Bronchial epithelial cell (primary cell): ENCODE measurements around a stretch of chr13.

DNA sequence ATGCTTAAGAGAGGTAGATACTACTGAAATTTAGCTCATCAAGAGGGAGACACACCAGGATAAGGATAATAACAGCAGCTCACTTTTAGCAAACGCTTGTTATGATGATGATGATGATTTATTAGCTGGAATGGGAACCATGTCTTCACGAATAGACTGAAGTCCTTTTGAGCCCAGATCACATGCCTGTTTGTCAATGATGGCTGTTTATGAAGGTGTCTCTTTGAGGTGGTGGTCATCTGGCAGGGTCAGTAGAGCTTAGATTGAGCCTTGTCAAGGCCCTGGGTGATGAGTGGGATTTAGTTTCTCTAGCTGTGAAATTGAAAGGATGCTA lies 3.0 kb downstream of the RGCC start:
- RRBS, 2 experiments = no CpG with 5 or more reads among the region's 2 CpGs

DNA sequence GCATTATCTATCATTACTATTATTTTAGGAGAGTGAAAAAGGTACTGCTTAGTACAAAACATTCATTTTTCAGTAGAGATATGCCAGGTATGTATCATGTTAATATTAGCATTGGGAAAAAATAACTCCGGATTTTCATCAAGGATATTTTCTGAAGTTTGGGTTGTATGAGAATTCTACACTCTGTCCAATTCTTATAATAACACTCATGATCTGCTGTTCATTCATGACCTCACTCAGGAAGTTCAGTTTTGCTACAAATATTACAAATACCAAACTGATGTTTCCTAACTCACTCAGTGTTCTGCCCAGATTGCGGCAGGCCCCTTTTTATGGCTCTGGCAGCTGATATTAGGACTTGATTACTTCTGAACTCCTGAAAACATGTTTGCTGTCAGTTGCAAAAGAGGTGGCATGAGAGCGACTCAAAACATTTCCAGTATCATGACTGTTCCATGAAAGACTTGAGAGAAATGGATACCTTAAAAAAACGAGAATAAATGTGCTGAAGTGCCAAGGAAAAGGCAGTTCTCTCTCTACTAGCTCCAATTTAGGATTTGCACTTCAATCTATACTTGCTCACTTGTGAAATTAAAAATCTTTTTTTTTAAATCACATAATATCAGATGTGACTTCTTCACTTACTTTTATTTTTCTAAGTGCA lies 188.0 kb downstream of the RGCC start:
- RRBS, 2 experiments = no CpG with 5 or more reads among the region's 4 CpGs

- RRBS, 2 experiments = no CpG with 5 or more reads among the region's 2 CpGs
Measured at GRCh38 chr13:41650063-41650590, 192.8 kb downstream of the RGCC start.

DNA sequence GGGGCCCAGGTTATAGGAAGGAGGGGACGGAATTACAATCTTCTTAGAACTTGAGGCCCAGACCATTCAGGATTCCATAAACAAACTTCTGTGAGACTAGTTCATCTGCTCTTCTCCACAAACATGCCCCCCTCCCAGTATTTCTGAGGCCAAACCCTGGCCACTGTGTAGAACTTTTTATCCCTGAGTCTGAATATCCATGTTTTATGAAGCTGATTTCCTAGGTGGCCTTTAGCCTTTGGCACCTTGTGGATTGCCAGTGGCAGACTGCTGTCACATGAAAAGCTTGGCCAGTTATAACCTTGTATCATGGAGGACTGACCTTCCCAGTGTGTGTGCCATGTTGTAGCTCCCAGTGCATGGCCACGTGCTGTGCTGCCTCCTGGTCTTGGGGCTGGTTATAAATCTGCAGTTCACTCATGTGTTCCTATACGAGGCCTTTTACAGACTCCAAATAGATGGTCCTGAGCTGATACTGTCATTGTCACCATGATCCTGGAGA lies 91.6 kb downstream of the DGKH start:
- RRBS, 2 experiments = no CpG with 5 or more reads among the region's 3 CpGs

- RRBS, 2 experiments = no CpG with 5 or more reads among the region's 4 CpGs
Measured at GRCh38 chr13:42354951-42355504, 83.1 kb downstream of the AKAP11 start.

DNA sequence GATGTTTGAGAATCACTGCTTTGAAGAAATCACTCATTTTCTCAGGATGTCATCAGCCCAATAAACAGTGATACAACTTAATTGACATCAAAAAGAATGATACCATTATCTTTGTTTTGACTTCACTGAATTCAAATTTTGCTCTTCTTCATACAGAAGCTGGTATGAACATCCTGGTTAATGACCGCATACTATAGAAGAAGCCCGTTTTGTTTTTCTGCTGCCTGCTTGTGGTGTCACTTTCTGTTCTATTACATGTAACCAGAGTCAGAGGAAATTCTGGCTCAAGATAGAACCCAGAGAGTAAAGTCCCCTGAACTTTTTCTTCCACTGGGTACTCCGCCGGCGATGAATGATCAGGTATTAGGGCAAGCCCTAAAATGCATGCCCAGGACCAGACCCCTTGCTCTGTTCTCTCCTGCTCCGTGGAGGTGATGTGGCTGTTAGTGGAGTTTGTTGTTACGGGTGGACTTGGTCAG lies 134.4 kb downstream of the AKAP11 start:
- RRBS, 2 experiments = no CpG with 5 or more reads among the region's 7 CpGs

DNA sequence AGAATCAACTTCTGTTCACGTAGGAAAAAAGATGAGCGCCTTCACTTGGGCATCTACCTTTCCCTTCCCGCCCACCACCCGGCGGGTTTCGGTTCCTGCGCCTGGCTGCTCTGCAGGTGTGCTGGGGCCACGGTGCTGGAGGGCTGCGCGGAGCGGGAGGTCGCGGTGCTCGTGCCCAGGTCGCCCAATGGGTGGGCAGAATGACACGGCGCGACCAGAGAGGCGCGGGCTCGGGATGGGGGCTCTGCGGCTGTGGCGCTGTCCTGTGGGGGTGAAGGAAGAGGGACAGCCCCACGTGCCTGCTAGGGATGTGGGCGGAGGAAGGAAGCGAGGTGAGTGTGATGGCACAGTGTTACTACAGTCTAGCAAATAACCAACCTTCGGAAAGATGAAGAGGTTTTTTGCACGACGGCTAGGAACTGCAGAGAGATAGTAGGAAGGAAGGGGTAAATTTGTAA lies 966 bp downstream of the TNFSF11 start:
- RRBS, 2 experiments = no CpG with 5 or more reads among the region's 29 CpGs

- RRBS, 2 experiments = no CpG with 5 or more reads among the region's 4 CpGs
Measured at GRCh38 chr13:43057424-43058055, 34.2 kb downstream of the DNAJC15 start.

DNA sequence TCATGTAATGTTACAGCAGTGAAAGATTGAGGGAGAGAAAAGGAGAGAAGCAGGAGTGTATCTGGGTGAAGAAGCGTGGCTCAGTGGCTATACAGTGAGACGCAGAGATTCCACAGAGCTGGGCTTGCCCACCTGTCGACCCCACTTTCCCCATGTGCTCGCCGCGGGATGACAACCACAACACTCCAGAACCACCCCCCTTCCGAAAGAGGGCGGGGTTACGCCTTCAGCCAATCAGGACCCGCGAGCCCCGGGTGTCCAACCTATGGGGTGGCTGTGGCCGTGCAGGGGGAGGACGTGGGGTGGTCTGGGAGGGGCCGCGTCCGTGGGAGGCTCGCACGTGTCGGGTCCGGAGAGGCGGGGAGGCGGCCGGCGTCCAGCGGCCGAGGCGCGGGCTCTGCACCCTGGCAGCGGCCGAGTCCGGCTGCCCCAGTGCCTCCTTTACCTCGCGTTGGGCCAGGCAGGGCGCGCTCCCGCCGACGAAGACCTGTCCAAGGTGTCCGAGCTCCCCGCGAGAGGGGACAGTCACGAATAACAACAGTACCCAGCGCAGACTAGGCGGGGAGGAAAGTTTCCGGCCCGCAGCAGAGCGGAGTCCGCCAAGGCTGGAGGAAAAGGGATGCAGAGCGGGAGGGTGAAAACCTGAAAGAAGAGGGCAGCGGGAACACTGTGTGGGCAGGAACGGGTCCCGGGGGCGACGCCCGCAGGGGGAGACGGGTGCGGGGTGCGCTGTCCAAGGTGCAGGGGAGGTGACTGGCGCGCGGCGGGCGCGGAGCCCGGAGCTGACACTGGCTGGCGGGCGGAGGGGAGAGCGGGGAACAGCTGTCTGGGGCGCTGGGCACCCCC lies 985 bp downstream of the ENOX1 start:
- RRBS, 2 experiments = 1 to 2% methylated on average over 35 to 39 of the region's 70 CpGs

- RRBS, 2 experiments = no CpG with 5 or more reads among the region's 5 CpGs
Measured at GRCh38 chr13:44104969-44105473, 56.0 kb downstream of the SMIM2 start.

GRCh38 chr13:44128424-44128978 lies 32.6 kb downstream of the SMIM2 start:
- RRBS, 2 experiments = no CpG with 5 or more reads among the region's 9 CpGs

GRCh38 chr13:44222002-44222308 lies 60.9 kb upstream of the SMIM2 start:
- RRBS, 2 experiments = no CpG with 5 or more reads among the region's 1 CpG

- RRBS, 2 experiments = 24 to 53% methylated on average over 4 to 7 of the region's 20 CpGs
Measured at GRCh38 chr13:44263935-44264853, 103.1 kb upstream of the SMIM2 start.

- RRBS, 2 experiments = no CpG with 5 or more reads among the region's 4 CpGs
Measured at GRCh38 chr13:44313441-44314166, 60.0 kb upstream of the SERP2 start.

DNA sequence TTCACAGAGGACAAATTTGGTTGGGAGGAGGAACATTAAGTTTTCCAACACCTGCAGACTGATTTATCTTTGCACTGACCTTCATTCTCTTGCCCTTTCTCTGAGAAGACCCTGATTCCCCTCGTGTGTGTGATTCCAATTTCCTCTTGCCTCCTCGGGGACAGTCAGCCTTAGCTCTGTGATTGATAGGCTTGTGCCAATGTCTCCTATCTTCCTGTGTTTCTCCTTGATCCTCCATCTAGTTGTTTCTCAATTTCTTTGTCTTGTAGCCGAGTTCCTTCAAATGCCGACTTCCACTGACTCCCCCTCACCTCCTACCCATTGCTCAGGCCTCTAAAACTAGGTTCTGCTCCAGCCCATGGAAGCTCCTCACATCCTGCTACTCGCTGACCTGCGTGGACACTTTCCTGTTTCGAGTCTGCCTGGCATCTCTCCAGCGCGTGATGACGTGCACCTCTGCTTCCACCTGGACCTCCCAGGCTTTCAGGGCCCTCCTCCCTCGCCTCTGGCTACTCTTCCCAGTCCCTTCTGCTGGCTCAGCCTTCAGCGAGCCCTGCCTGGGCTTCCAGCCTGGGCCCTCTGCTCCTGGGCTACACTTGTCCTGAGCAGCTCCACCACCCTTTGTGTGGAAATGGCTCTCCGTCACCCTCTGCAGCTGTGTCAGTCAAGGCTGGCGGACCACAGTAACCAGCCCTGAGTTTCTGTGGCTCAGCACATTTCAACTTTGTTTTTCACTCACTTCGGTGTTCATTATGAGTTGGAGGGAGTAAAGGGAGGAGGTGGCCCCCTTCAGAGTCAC lies 49.1 kb downstream of the SERP2 start:
- RRBS, 2 experiments = no CpG with 5 or more reads among the region's 15 CpGs

- RRBS, 2 experiments = 1% methylated on average over 22 of the region's 57 CpGs
Measured at GRCh38 chr13:44434913-44436039, 61.7 kb downstream of the SERP2 start.

DNA sequence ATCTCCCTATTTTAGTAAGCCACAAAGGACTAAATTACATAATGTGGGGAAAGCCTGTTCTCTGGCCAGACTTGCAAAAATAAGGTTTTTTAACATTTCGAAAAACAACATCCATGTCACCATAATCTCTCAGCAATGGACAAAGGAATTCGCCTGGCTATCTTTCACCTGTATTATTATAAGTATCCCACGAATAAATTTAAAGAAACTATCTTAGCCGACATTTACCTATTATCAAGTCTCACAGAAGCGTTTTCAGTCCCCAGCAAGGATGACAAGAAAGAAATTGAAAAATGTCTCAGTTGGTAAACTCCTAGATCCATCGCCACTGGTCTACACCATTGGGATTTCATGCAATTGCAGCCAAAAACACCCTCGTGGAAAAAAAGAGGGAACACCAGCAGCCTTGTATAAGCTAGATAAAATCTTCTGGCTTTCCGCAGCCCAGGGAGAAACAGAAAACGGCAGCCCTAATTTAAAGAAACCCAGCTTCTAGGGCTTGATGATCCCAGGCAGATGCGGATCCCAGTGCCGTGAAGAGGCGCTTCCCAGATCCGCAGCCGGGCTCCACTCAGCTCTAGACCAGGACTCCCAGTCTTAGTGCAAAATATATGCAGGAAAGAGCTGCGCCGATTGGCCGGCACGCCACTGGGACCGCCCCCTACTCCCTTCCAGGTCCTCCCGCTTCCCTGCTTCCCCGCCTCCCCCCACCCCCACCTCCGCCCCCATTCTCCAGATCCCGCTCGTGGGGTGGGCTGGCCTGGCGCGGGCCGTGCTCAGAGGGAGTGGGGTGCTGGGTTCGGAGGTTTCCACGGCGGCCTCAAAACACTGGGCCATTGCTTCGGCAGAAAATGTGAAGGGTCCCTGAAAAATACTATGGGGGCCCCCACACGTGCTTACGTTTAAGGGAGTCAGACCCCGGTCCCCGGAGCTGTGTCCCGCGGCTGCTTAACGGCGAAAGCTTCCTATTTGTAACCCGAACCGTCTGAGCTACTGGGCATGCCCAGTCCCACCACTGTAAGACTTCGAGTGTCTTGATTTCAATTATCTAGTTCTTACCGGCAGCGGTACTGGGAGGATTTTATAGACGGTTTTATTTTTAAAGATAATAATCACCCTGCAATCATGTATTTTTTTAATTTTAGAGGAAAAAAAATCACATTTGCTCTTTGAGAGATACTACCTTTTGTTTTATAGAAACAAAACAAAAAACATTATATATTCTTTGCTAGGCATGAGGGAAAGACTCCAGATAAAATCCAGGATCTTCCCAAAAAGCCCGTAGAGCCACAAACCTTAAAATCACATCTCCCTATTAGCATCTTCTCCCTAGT lies 63.1 kb downstream of the SERP2 start:
- RRBS, 2 experiments = 1 to 2% methylated on average over 4 of the region's 46 CpGs

DNA sequence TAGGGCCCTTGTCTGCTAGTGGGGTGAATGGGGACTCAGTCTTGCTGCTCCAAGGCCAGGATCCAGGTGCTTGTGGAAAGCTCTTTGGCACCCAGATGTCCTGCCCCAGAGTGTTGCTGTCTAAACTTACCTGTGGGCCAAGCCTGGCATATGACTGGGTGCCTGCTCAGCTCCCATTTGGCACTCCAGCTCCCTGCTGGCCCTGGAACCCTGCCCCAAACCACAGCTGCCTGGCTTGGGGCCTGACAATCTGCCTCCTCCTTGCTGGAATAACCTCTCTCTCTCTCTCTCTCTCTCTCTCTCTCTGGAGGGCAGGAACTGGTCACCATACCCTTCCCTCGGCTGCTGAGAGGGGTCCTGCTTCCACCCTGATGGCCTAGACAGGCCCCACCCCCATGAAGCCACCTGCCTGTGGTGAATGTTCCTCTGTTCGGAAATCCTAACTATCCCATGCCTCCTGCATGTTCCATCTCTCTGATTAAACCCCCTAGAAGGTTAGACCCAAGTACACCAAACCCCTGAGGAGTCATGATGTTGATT lies 158.3 kb upstream of the TSC22D1 start:
- RRBS, 2 experiments = no CpG with 5 or more reads among the region's 2 CpGs

GRCh38 chr13:44918299-44918877 lies 70.9 kb downstream of the NUFIP1 start:
- RRBS, 2 experiments = no CpG with 5 or more reads among the region's 23 CpGs

- RRBS, 2 experiments = no CpG with 5 or more reads among the region's 3 CpGs
Measured at GRCh38 chr13:44922168-44922963, 66.9 kb downstream of the NUFIP1 start.